SJSA1 (cell line): ENCODE data around the genes ZNF331, CACNG8, TMC4, LAIR1 and LENG8.

DNA sequence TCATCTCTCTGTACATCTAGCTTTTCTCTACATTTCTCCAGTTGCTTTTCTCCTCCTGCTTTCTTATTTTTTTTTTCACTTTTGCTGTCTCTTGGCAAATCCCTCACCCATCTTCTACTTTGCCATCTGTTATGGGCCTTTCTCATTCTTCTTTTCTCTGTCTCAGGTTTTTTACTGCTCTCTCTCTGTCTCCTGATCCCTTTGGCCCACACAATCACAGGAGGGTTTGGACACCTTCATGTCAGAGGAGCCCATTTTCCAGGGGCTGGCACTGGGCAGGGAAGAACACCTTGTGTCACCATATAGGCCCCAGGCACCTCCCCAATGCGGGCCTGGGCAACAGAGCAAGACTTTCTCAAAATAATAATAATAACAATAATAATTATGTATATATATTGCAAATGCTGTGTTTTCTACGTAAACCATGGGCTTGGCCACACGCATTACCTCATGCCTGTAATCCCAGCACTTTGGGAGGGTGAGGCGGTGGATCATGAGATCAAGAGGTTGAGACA is 4.4 kb downstream of the ZNF320 start:
- RAMPAGE, long total RNA: no peak

DNA sequence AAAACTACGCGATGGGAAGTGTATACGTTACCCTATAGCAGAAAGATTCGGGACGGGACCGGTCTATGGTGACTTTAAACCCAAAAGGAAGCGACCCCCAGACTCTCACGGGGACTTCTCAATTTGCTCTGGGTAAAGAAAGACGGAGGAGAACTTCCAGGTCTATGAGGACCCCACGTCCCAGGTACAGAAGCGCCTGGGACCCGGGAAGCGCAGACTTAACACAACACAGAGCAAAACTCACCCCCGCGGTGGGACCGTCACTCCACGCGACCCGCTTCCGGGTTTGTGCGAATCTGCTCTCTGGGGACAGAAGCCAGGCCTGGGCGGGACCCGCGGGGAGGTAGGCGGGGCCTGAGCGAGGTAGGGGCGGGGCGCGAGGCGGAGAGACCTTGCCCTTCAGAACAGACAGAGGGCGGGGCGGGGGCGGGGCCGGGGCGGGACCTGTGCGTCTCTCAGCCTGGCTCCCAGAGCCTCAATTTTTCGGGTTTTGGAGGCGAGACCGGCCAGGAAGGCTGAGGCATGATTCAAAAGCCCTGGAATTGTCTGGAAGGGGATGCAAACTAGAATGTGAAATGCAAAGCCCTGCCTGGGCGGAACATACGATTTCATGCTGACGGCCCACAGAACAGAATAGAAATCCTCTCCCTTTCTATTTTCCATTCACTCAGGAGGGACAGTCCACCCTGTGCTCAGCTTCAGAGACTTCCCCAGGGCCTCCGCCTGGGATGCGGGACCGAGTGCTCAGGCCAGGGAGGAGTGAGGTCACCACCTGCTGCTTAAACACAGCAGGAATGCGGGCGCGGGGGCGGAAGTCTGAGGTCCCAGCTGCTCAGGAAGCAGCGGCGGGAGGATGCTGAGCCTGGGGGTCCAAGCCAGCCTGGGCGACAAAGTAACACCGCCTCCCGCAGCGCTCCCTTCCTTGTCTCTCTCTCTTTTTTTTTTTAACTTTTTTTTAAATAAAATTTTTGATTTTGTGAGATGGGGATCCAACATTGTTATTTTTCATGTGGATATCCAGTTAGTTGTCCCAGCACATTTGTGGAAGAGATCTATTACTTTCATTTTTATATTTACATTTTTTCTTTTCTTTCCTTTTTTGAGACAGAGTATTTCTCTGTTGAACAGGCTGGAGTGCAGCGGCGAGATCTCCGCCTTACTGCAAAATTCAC is 19.5 kb upstream of the ZNF888 start:
- RAMPAGE, long total RNA: no peak

DNA sequence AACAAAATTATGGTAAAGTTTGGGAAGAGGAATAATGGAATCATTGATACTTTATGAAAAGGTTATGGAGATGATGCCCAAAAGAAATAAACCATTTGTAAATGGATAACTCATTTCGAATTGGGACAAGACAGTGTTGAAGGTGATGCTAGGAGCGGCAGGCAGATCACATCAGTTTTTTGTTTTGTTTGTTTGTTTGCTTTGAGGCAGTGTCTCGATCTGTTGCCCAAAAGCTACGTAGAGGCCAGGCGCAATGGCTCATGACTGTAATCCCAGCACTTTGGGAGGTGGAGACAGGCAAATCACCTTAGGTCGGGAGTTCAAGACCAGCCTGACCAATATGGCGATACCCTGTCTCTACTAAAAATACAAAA is 8.0 kb upstream of the ZNF813 start:
- RAMPAGE, long total RNA: no peak

GRCh38 chr19:53537492-53538509 is at the start of gene ZNF331:
ZNF331 (plus strand) TSS chr19:53538145.
- RAMPAGE, long total RNA: no peak

DNA sequence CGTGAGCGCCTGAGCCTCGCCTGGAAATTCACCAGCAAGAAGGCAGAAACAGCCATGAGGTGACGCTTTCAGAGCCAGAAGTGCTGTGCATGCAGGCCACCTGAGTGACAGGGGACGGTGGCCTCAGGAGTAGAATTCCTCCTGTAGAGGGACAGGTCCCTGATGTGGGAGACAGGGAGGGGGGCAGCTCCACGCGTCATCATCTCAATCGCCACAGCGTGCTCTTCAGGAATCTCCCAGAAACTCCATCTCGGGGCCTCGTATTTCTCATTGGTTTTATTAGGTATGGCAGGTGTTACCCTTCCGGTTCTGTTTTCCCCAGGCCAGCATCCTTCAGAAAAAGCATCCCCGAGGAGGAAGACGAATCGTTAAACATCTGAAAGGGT is 942 bp downstream of the ZNF331 start:
- RAMPAGE, long total RNA: no peak

DNA sequence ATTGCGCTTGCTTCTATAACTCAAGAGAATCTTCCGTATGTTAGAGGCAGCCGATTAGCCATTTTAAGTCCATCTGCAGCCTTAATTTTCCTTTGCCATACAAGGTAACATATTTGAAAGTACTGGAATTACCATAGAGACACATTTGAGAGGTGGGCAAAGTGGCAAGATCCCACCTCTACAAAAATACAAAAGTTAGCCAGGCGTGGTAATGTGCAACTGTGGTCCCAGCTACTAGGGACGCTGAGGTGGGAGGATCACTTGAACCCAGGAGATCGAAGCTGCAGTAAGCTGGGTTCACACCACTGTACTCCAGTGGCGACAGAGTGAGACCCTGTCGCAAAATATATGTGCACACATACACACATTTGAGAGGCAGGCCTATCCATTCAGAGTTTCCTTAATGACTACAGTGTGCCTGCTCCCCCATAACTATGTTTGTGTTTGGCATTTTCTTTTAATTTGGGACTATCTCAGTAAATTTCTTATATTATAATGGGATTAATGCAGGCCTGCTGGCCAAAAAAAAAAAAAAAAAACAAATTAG is 22.9 kb downstream of the ZNF331 start:
- RAMPAGE, long total RNA: no peak

DNA sequence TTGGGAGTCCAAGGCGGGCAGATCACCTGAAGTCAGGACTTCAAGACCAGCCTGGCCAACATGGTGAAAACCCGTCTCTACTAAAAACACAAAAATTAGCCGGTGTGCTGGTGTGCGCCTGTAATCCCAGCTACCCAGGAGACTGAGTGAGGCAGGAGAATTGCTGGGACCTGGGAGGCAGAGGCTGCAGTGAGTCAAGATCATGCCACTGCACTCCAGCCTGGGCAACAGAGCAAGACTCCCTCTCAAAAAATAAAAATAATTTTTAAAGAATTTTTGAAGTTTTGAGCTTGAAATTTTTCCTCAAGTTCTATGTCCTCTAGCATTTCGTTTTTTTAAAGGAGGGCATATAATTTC is 35.9 kb downstream of the ZNF331 start:
- RAMPAGE, long total RNA: no peak

- RAMPAGE, long total RNA: no peak
These were observed 37.4 kb downstream of the NLRP12 start for GRCh38 chr19:53786793-53787077.

- RAMPAGE, long total RNA: no peak
These were observed 947 bp downstream of the CACNG7 start for GRCh38 chr19:53909703-53910746.

DNA sequence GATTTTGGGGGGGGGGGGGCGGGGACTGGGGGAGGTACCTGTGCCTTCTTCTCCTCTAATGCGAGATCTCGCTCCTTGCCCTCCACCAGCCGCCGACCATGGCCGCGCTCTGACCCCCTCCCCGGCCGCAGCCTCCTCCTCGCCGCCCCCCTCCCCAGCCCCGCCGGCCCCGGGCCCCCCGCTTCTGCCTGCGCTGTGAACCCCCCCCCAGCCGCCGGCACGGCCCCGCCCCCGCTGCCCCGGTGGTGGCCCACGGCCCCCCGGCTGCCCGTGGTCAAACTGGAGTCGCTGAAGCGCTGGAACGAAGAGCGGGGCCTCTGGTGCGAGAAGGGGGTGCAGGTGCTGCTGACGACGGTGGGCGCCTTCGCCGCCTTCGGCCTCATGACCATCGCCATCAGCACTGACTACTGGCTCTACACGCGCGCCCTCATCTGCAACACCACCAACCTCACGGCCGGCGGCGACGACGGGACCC is at the start of gene CACNG8:
Gene CACNG8, plus strand, starts transcription at position 74 of the 475 bp plus-strand sequence.
- RAMPAGE, long total RNA: no peak

- RAMPAGE, long total RNA: no peak
These were observed 8.6 kb upstream of the CACNG6 start for GRCh38 chr19:53982604-53983437.

DNA sequence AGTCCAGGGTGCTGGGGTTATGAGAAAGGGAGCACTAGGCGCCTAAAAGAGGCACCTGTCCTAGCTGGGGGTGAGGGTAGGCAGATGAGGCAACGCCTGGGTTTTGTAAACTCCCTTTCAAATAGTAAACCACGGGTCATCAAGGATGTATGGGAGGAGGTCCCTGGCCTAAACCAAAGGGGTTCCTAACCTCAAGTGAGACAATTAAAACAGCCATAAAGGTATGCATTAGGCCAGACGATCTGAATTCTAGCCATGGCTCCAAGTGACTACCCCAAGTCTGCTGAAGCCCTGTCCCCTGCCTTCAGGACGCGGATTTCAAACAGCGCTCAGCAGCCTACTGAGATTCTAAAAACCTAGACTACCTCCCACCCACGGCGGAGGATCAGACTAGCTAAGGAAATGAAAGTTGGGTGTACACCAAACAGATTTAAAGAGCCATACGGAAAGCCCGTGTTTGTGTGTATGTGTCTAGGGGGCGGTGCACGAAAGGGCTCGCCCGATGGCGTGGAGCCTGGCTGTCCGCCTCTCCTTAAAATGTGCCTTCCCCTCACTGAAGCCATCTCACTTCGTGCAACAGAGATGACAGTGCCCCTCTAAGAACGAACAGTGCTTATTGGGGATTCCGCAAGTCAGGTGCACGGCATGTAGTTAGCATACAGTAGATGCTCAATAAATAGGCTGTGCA is 831 bp downstream of the LENG1 start:
- RAMPAGE, long total RNA: no peak

- RAMPAGE, long total RNA: no peak
These were observed at the start of gene TMC4 for GRCh38 chr19:54172222-54173479. TMC4 (minus strand) TSS chr19:54173160.

DNA sequence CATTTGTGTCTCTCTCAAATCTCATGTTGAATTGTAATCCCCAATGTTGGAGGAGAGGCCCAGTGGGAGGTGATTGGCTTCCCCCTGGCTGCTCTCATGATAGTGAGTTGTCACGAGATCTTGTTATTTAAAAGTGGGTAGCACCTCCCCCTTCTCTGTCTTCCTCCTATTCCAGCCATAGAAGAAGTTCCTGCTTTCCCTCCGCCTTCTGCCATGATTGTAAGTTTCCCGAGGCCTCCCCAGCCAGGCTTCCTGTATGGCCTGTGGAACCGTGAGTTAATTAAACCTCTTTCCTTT is 3.8 kb downstream of the LILRA4 start:
- RAMPAGE, long total RNA: no peak

- RAMPAGE, long total RNA: no peak
These were observed 7.0 kb upstream of the LILRA4 start for GRCh38 chr19:54345883-54346450.

GRCh38 chr19:54356661-54357512 is 7.8 kb downstream of the LAIR1 start:
- RAMPAGE, long total RNA: no peak

DNA sequence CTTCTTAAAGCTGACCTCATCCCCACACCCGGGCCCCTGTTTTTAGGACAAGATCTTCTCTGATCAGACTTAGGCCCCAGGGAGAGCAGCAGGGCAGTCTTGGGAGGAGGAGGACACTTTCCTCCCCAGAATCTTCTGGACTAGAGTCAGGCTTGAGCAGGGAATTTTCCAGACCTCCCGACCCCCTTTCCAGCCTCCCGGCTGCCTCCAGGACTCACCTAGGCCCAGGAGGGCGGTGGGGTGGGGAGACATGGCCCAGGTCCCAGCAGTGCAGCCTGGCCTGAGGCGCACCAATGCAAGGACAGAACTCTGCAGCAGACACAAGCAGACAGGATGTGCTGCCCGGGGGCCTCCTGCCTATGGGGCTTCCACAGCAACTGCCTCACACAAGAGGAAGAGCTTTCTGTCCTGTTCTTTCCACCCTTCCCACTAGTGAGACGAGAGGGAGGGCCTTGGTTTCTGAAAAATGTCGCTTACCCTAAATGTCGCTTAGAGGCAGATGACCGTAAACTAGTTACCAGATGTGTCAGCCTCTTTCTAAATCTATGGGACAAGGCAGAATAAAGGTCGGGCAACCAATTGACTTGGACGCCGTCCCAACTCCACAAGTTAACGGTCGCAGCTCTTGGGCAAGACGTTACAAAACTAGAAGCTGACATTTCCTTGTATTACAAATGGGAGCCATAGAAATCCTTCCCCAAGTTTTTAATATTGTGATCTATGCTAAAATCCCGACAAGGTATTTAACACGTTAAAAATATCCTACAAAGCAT is at the start of gene LAIR1:
Gene LAIR1, minus strand, starts transcription at position 379 of the 773 bp plus-strand sequence.
- RAMPAGE, long total RNA: no peak

DNA sequence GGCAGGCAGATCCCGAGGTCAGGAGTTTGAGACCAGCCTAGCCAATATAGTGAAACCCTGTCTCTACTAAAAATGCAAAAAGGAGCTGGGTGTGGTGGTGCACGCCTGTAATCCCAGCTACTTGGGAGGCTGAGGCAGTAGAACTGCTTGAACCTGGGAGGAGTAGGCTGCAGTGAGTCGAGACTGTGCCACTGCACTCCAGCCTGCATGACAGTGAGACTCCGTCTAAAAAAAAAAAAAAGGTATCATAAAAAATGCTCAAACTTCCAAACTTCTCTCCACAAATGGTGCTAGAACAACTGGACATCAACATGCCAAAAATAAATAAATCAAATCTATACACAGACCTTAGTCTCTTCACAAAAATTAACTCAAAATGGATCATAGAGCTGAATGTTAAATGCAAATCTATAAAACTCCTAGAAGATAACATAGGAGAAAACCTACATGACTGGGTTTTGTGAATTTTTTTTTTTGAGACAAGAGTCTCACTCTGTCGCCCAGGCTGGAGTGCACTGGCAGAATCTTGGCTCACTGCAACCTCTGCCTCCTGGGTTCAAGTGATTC is 5.8 kb upstream of the LENG8 start:
- RAMPAGE, long total RNA: no peak

DNA sequence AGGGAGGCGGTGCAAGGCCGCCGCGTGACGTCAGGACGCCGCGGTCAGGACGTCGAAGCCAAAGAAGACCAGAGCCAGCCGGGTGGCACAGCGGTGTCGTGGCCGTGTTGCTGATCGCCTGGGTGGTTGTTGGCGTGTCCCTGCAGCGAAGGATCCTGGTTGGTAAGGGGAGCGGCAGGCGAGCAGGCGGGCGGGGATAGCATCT is at the start of gene LENG8:
Gene LENG8, plus strand, starts transcription at position 51 of the 205 bp plus-strand sequence.
- RAMPAGE, long total RNA: no peak

DNA sequence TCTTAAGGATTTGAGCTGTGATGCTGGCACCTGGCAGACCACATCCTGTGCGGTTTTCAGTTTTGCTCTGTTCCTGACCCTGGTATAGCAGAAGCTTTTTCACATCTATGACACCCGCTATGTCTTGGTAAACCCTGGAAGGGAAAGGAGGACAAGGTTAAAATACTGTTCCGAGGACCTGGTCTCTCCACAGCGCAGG is 4.9 kb upstream of the LAIR2 start:
- RAMPAGE, long total RNA: no peak